T47D (cell line): ENCODE measurements around the gene ARL6IP6.

DNA sequence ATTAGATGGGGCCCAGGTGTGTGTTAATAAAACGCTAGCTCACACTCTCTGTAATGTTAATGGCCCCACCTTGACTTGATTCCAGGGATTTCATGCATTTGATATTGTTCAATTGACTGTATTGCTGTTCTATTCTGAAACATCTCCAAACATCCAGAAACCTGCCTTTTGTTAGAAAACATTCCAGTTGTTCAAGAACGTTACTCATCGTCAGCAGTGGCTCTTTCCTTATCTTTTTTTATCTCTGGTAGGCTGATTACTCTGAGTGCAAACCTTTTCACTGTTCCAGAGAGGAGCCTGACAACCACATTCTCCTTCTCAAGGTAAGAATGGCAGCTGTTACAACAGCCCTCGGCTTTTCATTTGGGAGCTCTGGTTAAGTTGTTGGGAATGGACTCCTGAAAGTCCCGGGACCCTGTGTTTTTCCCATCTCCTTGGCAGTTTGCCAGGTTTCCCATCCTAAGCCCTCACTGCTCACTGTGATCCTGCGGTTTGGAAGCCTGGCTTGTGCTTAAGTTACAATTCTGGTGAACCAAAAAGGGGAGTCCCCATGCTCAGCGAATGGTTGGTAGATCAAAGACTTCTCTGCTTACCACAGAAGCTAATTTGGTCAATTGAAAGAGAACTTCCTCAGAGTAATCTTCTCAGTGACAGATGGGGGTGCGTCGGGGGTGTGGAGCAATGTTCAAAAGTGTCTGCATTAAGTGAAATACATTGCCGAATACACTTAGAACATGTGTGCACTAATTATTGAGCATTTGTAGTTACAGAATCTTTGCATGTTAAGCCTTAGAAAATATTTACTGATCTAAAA is 122.2 kb downstream of the LYPD6B start:
- RRBS: no CpG with 5 or more reads among the region's 10 CpGs

DNA sequence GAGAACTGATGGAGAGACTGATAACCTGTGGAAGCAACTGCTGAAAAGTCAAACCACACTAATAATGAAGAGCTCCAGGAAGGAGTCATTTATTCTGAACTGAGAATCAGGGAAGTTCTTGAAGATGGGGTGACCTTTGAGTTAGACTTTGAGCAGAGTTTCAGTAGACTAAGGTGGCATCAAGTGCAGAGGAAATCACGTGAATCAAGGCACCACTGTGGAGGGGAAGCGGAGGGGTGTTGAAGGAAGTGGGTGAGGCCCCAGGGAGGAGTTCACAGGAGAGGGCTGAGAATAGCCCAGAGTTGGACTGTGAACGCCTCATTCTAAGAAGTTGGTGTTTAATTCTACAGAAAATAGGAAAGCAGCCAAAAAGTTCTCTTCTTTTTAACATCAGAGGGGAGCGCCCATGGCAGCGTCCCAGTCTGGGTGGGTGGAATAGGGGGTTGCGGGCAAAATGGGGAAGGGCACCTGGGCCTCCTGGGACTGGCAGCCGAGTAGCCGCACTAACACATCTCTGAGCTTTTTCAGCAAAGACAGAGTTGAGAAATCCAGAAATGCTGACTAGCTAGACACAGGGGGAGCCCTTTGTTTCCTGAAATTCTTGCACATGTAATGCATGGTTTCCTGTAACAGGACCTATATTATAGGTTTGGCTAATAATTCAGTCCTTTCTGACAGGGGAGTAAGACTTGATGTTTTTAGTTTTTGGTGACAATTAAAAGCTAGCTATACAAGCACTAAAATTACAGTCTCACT is 97.0 kb downstream of the NEB start:
- RRBS: no CpG with 5 or more reads among the region's 8 CpGs

DNA sequence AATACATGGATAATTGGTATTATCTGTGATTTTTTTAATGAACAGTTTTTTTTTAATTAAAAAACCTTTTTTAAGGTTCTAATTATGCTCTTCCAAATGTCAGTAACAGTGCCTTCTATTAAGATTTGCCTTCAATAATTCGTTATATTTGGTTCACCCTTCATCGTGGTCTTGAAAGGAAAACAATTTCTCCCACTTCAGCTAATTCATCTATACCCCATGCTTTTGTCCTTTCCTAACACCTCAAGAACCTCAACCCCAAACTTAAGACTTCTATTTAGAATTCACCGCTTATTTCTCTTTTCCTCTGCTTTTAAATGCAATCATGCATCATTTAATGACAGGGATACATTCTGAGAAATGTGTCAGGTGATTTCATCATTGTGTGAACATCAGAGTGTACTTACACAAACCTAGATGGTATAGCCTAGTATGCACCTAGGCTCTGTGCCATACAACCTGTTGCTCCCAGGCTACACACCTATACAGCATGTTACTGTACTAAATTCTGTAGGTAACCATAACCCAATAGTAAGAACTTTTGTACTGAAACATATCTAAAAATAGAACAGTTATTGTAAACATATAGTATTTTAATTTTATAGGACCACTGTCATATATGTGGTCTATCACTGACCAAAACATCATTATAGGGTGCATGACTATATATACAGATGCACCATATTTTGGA is 22.9 kb downstream of the ARL5A start:
- RRBS: no CpG with 5 or more reads among the region's 3 CpGs

DNA sequence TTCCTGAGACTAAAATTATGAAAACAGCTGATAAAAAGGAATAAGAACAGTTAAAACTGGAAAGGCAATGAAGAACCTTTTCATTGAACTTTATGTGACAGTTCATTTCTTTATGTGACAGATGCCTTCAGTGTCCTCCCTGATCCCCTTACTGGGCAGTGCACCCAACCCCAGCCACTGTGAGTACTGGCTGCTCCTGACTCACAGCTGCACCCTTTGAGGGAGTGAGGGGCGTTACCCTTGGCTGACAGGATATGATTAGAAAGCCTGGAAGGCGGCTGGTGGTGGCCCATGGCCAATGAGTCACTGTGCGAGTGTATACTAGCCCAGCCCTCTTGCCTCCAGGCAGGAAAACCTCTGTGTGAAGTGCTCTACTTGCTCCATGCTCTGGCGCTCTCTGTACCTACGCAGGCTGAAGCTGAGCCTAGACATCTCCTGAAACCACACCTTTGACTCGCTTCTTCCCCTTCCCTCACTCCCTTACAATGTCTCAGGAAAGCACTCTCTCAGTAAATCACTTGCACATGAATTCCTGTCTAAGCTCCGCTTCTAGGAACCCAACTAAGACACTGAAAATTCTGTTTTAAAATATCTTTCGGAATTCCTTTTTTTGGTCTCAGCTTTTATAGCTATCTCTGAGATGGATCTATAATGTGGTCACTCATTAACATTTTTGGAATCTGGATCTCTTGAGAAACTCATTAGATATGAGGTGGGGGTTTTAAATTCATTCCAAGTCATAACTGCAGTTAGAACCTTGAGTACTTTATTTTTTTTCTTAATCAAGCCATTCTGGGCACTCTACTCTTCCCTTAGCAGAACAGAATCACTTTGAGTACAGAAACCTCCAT is 25.1 kb upstream of the STAM2 start:
- RRBS: no CpG with 5 or more reads among the region's 8 CpGs

DNA sequence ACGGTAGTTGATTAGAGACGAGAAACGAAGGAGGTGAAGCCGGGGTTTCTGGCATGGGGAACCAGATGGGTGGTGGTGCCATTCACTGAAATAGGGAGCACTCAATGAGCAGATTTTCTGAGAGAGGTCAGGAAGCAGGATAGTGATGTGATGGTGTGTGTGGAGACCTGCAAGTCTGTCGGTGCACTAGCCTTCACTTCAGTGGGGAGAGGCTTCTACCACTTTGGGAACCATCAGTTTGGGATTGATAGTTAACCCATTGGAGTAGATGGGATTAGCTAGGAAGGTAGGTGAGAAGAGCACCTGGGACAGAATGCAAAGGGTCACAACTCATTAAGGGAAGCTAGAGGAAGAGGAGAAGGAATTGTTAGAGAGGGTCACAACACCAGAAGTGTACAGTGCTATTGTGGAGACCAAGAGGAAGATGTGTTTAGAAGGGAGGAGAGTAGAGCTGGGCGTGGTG is 108.2 kb downstream of the FMNL2 start:
- RRBS: no CpG with 5 or more reads among the region's 6 CpGs

GRCh38 chr2:152466694-152467255 is 131.8 kb downstream of the FMNL2 start:
- RRBS: no CpG with 5 or more reads among the region's 5 CpGs

DNA sequence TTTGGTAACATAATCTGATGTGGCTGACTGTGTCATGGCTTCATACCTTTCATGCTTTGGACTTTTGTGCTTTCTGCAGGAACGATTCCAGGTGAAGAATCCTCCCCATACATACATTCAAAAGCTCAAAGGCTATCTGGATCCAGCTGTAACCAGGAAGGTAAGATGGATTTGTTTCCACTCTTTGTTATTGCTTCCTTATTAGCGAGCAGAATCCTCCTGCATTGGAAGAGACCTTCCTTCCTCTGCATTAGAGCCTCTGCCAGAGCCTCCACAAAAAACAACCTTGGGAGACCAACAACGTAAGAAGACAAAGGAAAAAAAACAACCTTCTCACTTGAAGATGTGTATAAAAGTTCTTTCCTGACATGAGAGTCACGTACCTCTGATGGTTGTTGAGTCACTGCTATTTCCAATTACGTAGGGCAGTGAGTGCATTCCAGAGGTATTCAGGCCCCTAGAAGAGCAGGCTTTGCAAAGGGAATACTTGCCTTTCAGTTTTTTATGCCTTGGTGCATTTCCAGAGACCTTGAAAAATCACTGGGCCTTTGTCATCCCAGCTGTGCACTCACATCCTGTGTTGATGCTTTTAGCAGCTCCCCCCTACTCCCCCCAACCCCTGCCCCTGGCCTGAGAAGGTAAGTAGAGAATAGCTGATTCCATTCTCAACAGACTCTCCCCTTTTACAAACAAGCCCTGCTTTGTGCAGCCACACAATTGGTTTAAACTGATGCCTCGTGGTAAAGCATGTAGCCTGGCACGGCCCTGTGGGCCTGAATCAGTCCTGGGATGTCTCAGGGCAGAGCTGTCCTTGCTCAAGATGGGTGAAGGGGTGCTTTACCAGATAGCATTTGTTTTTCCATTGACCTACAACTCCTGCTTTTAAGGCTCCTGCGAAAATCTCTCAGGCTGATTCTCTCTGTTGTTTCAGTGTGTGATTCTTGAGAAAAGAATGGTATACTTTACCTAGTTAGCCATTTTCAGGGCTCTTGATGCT is 174.3 kb downstream of the PRPF40A start:
- RRBS: no CpG with 5 or more reads among the region's 8 CpGs

DNA sequence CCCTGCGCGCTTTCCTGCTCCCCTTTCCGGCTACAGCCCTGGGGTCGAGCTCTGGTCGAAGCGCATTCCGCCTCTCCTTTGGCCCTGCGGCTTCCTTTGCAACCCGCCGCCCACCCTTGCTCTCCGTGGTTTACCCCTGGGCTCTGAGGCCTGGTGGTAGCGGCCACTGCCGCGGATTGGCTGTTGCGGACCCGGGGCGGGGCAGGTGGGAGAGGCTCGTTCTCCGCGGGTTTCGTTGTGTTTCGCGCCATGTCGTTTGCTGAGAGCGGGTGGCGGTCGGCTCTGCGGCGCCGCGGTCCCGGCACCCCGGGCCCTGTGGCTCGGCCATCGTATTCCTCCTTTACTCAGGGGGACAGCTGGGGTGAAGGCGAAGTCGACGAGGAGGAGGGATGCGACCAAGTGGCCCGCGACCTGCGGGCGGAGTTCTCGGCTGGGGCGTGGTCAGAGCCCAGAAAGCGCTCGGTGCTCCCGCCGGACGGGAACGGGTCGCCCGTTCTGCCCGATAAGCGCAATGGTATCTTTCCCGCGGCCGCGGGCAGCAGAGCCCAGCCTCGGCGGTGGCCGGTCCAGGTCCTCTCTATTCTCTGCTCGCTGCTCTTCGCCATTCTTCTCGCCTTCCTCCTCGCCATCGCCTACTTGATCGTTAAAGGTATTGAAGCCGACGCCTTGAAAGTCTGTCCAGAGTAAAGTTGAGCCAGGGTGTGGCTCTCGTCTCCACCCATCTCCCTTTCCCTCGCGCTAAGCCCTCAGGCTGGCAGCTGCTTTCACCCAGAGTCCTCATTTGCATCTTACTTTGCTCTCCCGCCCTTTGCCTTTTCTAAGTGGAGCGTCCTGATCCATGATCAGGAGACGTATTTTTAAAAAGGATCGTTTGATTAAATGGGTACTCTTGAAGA is at the start of gene ARL6IP6:
ARL6IP6 (plus strand) TSS at position 245 of the 896 bp plus-strand sequence.
- RRBS: 1% methylated on average over 27 of the region's 77 CpGs

- RRBS: no CpG with 5 or more reads among the region's 11 CpGs
These were observed 30.6 kb upstream of the RPRM start for GRCh38 chr2:153509215-153509521.

DNA sequence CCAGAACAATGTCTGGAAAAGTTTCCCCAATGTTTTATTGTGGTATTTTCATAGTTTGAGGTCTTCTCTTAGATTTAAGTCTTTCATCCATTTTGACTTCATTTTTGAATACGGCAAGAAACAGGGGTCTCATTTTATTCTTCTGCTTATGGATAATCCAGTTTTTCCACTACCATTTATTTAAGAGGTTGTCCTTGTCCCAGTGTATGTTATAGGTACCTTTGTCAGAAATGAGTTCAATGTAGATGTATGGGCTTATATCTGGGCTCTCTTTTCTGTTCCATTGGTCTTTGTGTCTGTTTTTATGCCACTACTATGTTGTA is 750.4 kb downstream of the NR4A2 start:
- RRBS: no CpG with 5 or more reads among the region's 1 CpG

DNA sequence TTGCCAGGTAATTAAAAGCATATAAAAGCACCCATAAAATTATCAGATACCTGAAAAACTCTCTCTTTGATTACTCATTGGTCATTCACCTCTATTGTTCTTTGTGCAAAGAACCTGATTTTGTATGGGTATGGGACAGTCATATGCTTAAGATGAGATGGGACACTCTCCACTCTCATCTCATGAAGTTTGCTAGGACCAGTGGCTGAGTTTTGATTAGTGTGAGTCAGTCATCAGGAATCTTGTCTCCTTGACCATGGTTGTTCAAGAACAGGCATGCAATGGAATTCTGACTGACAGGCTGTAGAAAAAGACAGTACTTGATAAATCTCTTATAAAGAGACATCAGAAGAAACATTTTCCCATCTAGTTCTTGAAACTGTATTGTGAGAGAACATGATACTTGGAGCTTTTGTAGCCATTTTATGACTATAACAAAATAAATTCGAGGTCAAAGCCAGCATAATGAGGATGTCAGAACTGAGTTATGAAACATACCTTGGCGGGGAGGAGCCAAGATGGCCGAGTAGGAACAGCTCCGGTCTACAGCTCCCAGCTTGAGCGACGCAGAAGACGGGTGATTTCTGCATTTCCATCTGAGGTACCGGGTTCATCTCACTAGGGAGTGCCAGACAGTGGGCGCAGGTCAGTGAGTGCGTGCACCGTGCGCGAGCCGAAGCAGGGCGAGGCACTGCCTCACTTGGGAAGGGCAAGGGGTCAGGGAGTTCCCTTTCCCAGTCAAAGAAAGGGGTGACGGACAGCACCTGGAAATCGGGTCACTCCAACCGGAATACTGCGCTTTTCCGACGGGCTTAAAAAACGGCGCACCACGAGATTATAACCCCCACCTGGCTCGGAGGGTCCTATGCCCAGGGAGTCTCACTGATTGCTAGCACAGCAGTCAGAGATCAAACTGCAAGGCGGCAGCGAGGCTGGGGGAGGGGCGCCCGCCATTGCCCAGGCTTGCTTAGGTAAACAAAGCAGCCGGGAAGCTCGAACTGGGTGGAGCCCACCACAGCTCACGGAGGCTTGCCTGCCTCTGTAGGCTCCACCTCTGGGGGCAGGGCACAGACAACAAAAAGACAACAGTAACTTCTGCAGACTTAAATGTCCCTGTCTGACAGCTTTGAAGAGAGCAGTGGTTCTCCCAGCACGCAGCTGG is 366.8 kb downstream of the NR4A2 start:
- RRBS: no CpG with 5 or more reads among the region's 33 CpGs

DNA sequence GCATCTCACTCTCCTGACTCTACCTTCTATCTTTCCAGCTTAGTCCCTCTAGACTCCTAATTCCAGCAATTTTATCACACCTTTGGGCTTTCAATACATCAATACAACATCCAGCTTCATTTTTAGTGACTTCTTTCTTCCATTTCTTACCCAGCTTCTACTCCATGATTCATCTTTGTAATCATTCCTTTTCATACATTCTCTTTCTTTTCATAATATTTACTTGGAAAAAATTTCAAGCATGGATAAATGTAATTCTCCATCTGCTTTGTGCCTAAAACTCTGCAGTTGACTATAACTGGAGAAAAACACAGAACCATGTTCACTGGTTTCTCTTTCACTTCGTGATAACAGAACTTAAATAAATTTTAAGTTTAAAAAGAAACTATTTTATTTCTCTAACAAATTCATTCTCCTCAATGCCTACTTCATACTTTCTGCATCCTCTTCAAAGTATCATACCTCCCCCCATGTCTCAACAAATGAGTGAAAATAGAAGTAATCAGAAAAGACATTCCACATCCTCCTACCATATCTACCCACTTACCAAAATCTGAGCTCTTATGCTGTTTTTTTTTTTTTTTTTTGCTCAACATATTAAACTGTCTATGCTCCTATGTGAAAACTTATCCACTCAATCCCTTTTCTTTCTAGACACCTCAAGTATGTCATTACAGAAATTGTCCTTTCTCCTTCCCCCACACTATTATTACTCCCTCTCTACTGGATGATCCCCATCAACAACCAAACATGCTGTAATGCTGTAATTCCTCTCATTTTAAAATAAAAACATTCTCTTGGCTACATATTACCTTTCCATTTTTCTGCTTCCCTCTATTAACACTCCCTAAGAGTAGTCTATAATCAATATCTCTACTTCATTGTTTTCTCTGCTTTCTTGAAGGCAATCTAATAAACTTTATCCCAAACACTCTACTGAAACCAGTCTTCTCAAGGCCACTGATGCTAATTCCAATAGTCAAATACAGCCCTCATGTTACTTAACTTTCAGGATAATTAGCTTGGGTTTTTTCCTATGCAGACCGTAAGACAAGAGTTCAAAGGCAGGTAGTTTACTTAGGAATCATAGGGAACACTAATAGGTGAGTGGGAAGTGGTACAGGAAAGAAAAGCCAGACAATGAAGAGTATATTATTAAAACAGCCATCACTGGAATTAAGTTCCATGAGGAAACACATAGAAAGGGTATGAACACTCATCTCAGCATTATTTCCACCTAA is 240.7 kb downstream of the NR4A2 start:
- RRBS: no CpG with 5 or more reads among the region's 2 CpGs

DNA sequence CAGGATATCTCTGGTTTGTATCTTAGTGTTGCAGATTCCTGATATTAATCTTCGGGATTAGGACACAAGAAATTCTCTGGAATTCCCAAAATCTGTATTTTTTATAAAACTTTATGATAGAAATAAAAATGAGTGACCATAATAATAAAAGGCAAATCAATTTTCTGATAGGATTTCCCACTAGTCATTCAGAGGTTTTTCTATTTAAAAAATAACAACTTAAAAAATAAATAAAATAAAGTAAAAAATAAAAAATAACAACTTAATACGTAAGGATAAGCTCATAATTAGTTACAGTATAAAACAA is 158.9 kb downstream of the NR4A2 start:
- RRBS: no CpG with 5 or more reads among the region's 2 CpGs

DNA sequence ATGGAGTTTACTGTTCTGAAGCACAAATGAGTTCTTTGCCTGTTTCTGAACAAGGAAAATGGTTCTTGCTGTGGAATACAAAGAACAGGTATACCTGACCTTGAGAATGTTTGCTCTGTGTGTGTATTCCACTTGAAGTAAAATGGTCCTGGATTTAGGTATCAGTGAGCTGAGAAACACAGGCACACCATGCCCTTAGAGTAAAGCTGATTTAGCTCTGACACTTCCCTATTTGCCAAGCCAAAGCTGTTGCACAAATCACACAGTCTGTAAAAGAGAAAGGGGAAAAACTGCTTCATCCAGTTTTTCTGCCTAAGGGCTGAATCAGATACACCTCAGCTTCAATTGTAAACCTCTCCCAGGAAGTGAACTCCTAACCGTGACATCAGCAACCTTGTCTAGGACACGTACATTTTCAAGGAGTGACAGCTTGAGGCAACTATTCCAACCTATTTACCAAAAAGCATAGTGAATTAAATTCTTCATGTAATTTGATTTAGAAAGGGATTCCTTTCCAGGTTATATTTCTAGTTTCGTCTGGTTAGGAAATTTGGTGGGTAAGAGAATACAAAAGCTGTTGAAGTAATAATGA is 150.4 kb downstream of the NR4A2 start:
- RRBS: no CpG with 5 or more reads among the region's 3 CpGs

- RRBS: no CpG with 5 or more reads among the region's 11 CpGs
These were observed 6.0 kb downstream of the NR4A2 start for GRCh38 chr2:156326412-156327033.

DNA sequence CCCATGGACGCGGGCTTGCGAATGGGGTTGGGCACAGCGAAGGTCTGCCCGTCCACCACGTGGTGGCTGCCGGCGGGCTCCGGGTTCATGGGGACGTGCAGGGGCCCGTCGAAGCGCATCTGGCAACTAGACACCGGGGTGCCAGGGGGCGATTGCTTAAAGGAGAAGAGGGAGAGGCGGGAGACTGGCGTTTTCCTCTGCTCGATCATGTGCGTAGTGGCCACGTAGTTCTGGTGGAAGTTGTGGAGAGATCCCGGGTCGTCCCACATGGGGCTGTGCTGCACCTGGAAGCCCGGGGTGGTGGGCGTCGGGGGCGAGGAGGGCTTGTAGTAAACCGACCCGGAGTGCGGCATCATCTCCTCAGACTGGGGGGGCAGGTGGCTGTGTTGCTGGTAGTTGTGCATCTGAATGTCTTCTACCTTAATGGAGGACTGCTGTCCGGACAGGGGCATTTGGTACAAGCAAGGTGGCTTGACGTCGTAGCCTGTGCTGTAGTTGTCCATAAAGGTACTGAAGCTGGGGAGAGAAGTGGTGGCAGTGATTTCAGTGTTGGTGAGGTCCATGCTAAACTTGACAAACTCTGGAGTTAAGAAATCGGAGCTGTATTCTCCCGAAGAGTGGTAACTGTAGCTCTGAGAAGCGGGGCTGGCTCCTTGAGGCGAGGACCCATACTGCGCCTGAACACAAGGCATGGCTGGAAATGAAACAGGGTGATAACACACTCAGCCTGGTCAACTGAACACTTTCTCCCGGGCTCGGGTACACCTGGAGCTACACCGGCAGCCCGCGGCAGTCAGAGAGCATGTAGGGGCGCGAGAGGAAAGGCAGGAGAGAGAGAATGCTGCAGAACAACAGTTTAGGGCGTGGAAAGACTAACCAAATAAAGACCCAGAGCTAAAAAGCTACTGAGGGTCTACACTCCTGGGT is 2.8 kb downstream of the NR4A2 start:
- RRBS: 70% methylated on average over 25 of the region's 45 CpGs

- RRBS: 2% methylated on average over 6 of the region's 74 CpGs
These were observed 1.5 kb upstream of the NR4A2 start for GRCh38 chr2:156333741-156334708.

DNA sequence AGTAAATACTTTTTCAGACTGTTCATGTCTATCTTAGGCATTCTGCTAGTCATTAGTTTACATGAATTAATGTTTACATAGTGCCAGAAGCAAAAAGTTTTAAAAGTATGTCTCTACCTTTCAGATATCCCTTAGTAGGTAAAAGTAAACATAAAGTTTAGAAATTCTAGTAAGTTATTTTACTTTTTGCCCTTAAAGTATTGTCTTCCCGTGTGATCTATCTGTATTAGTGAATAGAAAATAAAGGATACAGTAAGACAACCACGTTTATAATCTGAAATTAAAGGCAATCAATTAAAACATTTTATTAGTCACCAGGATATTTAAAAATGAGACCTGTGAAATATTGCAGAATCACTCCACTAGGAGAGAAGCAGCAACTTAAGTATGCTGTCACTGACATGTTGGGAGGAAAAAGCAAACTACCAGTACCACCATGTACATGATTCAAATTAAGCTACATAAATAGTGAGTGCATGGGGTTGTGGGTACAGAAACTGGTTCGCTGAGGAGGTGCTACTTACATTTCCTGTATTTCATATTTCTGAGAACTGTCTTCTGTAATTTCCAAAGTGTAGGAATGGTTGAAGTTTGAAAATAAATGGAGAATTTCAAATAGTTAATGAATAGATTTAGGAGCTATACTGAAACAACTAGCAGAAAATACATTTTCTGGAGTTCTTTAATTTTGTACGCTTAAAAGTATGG is 7.7 kb upstream of the NR4A2 start:
- RRBS: no CpG with 5 or more reads among the region's 4 CpGs

DNA sequence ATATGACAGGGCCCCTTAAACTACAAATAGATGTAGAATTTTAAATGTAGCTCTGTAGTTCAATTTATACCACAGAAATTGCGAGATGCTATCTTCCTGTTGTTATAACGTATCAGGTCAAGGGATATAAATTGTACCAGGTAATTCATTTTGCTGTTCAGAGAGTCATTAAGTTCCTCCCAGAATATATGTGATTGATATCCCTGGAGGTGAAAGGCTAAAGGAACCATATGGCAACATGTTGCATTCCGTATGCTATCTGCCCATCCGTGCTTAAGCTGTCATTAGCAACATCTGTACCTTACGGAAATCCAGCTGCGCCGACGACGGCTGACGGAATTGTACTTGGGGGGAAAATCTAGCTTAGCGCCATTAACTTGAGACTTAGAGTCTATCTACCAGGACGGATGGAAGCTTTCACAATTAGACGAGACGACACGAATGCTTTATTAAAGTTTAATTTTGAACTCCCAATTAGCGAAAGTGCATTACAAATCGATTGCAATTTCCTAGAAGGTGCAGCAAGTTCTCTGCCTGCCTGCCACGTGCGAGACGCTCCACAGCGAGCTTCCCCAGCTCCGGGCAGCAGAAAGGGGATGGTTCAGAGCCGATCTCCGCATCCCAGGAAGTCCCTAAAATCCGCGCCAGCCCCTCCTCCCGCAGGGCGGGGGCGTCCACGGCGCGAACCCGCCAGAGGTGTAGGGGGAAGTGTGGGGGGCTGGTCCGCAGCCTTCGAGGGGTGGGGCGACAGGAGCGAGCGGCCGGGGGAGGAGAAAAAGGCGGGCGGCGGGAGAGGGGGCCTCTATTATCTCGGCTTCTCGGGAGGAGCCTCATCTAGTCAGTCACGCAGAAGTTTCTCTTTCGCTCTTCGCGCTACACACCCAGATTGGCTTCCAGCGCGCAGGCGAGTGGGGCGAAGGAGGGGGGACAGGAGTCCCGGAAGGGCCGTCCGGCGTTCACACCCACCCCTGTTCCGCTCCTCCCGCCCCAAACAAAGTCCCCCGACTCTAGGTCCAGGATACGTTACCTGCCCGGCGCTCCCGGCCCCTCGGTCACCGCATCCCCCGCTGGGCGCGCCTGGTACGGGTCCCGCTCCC is 8.8 kb upstream of the NR4A2 start:
- RRBS: 5% methylated on average over 18 of the region's 70 CpGs